Uterus (tissue), 7 donors: ENCODE results near the genes TUBAL3 and NET1.

- PRO-cap, 4 experiments = peak in 4 of 4 experiments; most common plus-strand start chr10:4663414 (in 3); most common minus-strand start chr10:4663268 (in 2)
- RAMPAGE, long total RNA, 2 experiments = no peak in any of the 2 experiments
- RRBS = no CpG with 5 or more reads among the region's 14 CpGs
Measured at GRCh38 chr10:4662899-4664133, 162.7 kb upstream of the AKR1E2 start.

GRCh38 chr10:4672246-4672529 is 153.8 kb upstream of the AKR1E2 start:
- PRO-cap, 4 experiments = no peak in any of the 4 experiments
- RAMPAGE, long total RNA, 2 experiments = no peak in any of the 2 experiments

- PRO-cap, 4 experiments = no peak in any of the 4 experiments
- RAMPAGE, long total RNA, 2 experiments = no peak in any of the 2 experiments
- RRBS = no CpG with 5 or more reads among the region's 6 CpGs
Measured at GRCh38 chr10:4835574-4836209, 9.7 kb downstream of the AKR1E2 start.

GRCh38 chr10:5093048-5093434 is 1.2 kb upstream of the AKR1C3 start:
- PRO-cap, 4 experiments = no peak in any of the 4 experiments
- RAMPAGE, long total RNA, 2 experiments = no peak in any of the 2 experiments
- RRBS = no CpG with 5 or more reads among the region's 5 CpGs

DNA sequence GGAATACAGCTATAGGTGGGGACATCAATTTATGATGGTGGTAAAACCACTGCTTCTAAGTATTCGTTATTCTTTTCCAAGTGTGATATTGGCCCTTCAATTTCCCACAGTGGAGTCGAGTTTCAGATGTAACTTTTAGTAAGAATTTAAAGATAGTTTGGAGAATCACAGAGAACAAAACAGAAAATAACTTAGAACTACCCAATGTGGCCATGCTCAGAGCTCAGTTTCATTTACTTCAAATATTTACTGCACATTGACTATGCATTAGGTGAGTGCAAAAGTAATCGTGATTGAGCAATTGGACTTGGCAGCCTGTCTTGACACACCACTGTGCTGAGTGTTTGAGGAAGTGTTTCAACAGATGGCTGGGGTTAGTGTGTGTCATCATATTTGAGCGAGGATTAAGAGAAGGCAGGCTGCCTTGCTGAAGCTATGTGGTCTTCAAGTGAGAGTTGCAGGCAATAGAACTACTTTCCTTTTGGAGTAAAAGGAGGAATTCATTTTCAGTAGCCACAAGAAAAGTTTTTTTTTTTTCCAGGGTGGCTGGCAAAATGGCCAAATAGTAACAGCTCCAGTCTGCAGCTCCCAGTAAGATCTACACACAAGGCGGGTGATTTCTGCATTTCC is 37.4 kb downstream of the AKR1C4 start:
- PRO-cap, 4 experiments = no peak in any of the 4 experiments
- RAMPAGE, long total RNA, 2 experiments = no peak in any of the 2 experiments
- RRBS = no CpG with 5 or more reads among the region's 5 CpGs

- PRO-cap, 4 experiments = no peak in any of the 4 experiments
- RAMPAGE, long total RNA, 2 experiments = no peak in any of the 2 experiments
- RRBS = no CpG with 5 or more reads among the region's 14 CpGs
Measured at GRCh38 chr10:5283182-5283963, 81.4 kb upstream of the UCN3 start.

- PRO-cap, 4 experiments = peak in 3 of 4 experiments; most common minus-strand start chr10:5404828 (in 3)
- RAMPAGE, long total RNA, 2 experiments = no peak in any of the 2 experiments
- RRBS = 60% methylated on average over 1 of the region's 5 CpGs
Measured at GRCh38 chr10:5404704-5405128, at the start of gene TUBAL3. TUBAL3 (minus strand) TSS chr10:5404828.

DNA sequence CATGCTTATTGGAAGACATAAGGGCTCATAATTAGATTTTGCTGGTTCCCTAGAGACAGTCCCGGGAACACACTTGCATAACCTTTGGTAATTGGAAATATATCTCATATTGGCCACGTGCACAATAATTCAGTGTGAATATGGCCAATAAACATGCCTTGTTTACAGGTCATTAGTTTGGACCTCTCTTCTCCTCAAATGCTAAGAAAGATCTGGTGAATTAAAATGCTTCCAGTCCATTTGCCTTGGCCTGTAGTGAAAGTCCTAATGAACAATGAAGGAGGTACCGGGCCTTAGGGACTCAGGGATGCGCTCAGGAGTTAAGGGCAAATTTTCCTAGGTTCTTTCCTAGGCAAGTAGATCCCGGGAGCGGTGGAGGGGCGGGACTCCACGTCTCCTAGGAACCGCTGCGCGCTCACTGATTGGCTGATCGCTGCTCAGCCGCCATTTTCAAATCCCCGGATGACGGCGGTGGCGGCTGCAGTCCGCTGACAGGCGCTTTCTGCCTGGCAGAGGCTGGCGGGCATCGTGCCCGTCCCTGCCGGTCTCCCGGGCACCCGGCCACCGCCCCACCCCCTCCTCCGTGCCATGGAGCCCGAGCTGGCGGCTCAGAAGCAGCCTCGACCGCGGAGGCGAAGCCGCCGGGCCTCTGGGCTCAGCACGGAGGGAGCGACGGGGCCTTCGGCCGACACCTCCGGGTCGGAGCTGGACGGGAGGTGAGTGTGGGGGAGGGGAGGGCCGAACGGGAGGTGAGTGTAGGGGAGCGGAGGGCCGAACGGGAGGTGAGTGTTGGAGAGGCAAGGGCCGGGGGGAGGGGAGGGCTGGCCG is at the start of gene NET1:
TSS of gene NET1 (plus strand) at position 453 of the 828 bp plus-strand sequence.
- PRO-cap, 4 experiments = peak in 4 of 4 experiments; most common plus-strand start position 453 of the sequence (in 4); most common minus-strand start position 371 of the sequence (in 1)
- RAMPAGE, long total RNA, 2 experiments = start-site peak on the plus strand in 1 of 2 experiments, centred at positions 470 to 576 of the sequence, 18 to 19 reads per replicate
- RRBS = 2% methylated on average over 37 of the region's 50 CpGs

- PRO-cap, 4 experiments = no peak in any of the 4 experiments
- RAMPAGE, long total RNA, 2 experiments = no peak in any of the 2 experiments
- RRBS = no CpG with 5 or more reads among the region's 24 CpGs
Measured at GRCh38 chr10:5480370-5481105, 18.8 kb downstream of the CALML5 start.

DNA sequence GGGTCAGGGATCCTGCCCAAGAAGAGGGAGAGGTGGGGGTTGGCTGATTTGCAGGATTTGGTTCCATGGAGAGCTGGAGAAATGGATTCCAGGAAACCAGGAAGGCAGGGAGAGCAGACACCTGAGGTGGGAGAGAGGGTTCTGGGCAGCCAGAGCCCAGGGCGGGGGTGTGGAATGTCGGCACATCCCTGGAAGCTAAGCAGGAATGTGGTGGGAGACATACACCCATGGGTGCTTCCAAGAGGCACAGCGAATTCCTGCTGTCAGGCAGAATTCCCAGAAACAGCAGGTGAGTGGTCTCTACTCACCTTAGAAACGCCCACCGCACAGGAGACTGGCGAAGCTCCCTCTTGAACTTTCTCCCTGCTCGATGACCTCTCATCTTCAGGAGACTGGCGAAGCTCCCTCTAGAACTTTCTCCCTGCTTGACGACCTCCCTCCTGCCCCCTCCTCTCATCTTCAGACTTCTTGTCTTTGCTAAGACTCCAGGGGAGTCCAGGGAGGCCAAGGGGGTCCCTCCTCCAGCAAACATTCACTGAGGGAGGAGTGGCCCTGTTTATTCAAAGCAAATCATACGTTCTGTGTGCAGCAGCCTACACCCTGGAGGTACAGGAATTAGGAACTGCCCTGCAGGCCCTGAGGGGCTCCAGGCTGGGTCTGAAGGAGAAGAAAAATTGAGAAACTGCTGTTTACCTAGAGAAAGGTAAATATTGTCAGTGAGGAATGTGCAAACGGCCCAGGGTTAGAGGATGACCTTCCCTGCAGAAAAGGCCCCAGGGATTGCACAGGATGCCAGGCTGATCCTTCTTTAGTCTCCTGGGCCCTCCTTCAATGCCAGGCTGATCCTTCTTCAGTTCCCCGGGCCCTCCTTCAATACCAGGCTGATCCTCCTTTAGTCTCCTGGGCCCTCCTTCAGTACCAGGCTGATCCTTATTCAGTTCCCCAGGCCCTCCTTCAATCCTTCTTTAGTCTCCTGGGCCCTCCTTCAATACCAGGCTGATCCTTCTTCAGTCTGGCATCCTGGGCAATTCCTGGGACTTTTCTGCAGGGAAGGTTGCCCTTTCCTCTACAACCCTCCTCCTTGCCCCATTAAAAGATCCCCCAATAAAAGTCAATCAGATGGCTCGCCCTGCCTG is 5.8 kb downstream of the CALML5 start:
- PRO-cap, 4 experiments = no peak in any of the 4 experiments
- RAMPAGE, long total RNA, 2 experiments = no peak in any of the 2 experiments
- RRBS = no CpG with 5 or more reads among the region's 13 CpGs

DNA sequence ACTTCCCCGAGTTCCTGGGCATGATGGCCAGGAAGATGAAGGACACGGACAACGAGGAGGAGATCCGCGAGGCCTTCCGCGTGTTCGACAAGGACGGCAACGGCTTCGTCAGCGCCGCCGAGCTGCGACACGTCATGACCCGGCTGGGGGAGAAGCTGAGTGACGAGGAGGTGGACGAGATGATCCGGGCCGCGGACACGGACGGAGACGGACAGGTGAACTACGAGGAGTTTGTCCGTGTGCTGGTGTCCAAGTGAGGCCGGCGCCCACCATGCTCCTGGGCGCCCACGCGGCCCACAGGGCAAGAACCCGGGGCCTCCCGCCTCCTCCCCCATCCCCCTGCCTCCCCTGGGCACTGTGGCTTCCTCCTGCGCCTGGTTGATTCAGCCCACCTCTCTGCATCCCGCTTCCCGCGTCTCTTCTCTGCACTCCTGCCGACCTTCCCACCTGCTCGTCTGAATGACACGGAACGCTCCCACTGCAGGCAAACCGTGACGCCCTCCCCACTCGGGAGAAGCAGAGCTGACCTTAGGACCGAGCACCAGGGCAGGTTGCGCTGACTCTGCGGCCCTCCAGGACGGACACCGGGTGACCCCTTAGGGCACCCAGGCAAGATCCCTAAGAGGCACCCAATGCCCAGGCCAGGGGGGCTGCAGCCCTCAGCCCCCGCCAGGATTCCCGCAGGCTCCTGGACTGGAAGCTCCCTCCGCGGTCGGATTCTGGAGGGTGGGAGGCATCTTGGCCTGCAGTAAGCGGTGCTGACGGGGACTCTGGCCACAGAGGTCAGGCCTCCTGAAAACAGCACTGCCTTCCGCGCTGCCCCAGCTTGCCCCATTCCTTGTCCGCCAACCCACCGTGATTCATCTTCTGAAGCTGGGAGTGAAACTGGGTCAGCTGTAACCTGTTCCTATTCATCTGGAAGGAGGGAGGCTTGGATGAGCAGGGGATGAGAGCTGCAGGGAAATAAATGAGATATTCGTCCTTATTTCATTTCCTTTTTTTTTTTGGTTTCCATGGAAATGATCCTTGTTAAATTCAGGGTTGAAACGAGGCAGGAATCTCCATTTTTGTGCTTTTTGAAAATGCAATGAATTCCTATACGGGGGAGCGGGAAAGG is 876 bp downstream of the CALML3 start:
- PRO-cap, 4 experiments = no peak in any of the 4 experiments
- RAMPAGE, long total RNA, 2 experiments = no peak in any of the 2 experiments
- RRBS = 84% methylated on average over 14 of the region's 65 CpGs

DNA sequence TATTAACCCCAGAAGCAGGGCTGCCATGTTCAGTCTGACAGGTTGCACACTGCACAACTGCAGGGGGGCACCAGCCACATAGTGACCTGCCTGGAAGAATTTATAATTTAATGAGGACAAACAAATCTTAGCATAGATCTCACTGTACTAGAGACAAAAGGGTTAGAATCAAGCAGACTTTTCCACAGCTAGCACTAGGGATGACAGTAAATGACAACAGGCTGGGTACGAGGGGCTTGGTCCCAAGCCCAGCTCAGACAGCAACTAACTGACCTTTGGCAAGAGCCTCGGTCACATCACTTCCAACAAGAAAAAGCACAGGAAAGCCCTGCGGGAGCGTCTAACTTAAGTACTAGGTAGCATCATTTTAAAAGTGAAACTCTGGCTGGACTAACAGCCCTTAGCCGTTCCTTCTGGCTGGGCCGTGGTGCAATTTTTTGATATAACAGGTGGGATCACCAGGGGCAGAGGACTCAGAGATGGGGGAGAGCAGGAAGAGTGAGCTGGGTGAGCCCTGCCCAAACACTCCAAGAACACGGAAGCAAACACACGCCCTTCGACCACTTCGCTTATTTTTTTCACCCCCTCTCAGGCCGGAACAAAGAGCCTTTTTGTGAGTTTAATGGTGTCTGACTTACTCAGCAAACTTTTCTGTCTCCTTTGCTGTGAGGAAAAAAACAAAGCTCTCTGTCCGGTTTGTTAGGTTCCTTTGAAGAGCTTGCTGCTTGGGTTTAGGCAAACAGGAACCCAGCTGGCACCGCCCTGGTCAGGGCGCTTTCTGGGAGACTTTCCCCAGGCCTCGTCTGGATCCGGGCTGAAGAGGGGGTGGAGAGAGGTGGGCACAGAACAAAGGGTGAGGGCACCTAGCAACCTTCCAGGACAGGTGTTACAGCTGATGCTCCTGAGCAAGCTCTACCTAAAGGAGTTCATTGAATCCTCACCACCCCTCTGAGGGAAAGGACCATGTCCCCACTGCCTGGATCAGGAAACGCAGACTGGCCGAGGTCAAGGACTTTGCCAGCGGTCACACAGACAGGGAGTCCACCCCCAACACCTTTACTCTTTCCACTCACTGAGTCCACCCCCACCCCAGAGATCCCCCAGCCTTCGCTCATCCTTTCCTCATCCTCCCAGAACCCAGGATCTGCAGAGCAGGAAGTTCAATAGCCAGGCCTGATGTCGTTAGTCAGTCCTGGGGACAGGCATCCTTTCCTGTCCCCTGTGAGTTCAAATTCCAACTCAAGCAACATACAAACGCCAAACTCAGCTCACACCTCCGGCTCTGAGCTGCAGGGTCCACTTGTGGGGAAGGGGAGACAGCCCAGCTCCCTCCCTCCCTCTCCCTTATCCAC is 23.3 kb downstream of the CALML3 start:
- PRO-cap, 4 experiments = peak in 2 of 4 experiments; most common minus-strand start position 531 of the sequence (in 1)
- RAMPAGE, long total RNA, 2 experiments = no peak in any of the 2 experiments
- RRBS = 16% methylated on average over 4 of the region's 23 CpGs

DNA sequence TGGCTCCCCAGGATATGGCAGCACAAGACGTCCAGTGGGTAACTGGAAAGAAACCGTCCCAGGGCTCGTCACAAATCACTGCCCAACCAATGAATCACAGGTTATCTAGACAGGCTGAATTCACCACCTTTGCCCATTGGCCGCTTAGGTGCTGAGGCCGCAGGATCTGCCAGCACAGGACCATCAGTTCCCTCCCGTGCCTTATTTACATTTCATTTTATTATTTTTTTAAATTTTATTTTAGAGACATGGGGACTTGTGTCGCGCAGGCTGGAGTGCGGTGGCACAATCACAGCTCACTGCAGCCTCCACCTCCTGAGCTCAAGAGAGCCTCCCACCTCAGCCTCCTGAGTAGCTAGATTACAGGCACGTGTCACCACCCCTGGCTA is 58.2 kb downstream of the CALML3 start:
- PRO-cap, 4 experiments = no peak in any of the 4 experiments
- RAMPAGE, long total RNA, 2 experiments = no peak in any of the 2 experiments
- RRBS = no CpG with 5 or more reads among the region's 10 CpGs

GRCh38 chr10:5659176-5659779 is 7.1 kb downstream of the ASB13 start:
- PRO-cap, 4 experiments = no peak in any of the 4 experiments
- RAMPAGE, long total RNA, 2 experiments = no peak in any of the 2 experiments
- RRBS = no CpG with 5 or more reads among the region's 16 CpGs

DNA sequence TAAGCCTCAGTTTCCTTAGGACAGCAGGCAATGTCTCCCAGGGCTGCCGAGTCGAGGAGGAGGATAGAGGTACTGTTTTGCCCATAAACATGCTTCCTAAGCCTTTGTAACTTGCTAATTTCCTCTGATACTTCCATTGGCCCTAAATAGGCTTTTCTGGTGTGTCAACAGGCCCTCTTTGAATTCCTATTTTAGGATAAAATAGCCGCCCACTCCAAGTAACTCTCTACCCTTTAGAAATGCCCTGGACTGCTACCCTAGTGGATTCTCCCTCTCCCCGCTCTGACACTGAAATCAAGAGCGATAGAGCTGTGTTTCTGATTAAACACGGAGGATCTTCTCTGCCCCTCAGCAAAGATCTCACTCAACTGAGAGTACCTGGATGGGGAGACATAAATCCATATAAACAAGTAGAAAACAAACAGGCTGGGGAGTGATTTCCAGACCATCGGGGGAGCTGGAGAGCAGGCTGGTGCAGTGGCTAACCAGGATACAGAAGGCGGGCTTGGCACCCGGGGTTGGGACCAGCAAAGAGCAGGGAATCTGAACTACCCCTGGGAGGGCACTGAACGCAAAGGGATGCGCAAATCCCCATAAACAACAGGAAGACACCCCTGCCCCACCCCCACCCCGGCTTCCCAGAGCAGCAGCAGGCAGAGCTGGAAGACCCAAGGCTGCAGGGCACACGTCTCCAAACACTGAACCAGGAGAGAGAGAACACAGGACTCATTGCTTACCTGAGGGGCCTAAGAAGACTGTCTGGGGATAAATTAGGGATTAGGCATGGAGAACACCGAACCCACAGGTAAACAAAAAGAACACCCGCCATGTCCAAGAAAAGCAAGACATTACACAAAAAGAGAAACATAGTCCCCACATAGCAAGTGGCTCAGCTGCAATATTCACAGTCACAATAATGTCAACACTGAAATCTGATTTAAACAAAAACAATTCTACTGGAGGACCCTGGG is 2.5 kb downstream of the ASB13 start:
- PRO-cap, 4 experiments = no peak in any of the 4 experiments
- RAMPAGE, long total RNA, 2 experiments = no peak in any of the 2 experiments
- RRBS = 25% methylated on average over 1 of the region's 15 CpGs

DNA sequence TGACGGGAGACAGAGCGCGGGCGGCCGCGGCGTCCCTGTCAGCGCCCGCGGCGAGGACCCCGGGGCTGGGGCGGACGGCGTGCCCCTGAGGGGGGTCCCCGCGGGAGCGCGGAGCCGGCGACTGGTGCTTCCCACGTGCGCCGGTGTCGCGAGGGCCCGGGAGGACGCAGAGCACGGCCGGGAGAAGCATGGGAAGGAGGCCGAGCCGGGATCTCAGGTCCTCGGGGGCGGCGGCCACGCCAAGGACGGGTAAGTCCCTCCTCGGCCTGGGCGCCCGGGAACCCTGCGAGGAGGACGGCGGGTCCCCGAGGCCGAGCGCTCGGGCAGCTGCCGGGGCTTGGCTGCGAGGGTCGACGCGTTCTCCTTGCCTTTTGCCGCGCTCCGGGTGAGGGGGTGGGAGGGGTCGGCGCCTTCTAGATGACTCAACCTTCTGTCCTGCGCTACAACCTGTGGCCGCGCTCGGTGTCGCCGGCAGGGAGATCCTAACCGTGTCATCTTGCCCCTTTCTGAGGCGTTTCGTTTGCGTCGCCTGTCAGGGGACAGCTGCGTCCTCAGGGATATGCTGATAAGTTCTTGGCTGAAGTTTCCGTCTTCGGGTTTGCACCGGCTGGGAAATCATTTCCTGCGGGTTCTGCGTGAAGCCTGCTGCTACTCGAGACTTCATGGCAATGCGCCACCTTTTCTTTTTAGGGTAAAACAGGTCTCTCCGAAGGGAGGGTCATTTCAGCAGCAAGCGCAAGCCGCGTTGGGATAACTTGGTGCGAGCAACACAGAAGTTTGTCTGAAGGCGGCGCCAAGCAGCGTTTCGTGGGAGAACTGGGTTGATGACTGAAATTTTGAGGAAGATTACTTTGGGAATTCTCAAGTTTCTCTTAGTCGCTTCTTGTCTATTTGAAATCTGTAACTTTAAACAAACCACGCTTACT is 552 bp downstream of the TASOR2 start:
- PRO-cap, 4 experiments = peak in 2 of 4 experiments; most common plus-strand start position 616 of the sequence (in 1); most common minus-strand start position 362 of the sequence (in 1)
- RAMPAGE, long total RNA, 2 experiments = no peak in any of the 2 experiments
- RRBS = 1% methylated on average over 48 of the region's 87 CpGs

- PRO-cap, 4 experiments = no peak in any of the 4 experiments
- RAMPAGE, long total RNA, 2 experiments = no peak in any of the 2 experiments
- RRBS = no CpG with 5 or more reads among the region's 5 CpGs
Measured at GRCh38 chr10:5714715-5715351, 30.2 kb downstream of the TASOR2 start.

GRCh38 chr10:5888116-5888602 is 1.5 kb downstream of the ANKRD16 start:
- PRO-cap, 4 experiments = no peak in any of the 4 experiments
- RAMPAGE, long total RNA, 2 experiments = no peak in any of the 2 experiments
- RRBS = no CpG with 5 or more reads among the region's 8 CpGs

GRCh38 chr10:5968824-5969344 is 8.5 kb downstream of the IL15RA start:
- PRO-cap, 4 experiments = no peak in any of the 4 experiments
- RAMPAGE, long total RNA, 2 experiments = no peak in any of the 2 experiments
- RRBS = no CpG with 5 or more reads among the region's 7 CpGs

DNA sequence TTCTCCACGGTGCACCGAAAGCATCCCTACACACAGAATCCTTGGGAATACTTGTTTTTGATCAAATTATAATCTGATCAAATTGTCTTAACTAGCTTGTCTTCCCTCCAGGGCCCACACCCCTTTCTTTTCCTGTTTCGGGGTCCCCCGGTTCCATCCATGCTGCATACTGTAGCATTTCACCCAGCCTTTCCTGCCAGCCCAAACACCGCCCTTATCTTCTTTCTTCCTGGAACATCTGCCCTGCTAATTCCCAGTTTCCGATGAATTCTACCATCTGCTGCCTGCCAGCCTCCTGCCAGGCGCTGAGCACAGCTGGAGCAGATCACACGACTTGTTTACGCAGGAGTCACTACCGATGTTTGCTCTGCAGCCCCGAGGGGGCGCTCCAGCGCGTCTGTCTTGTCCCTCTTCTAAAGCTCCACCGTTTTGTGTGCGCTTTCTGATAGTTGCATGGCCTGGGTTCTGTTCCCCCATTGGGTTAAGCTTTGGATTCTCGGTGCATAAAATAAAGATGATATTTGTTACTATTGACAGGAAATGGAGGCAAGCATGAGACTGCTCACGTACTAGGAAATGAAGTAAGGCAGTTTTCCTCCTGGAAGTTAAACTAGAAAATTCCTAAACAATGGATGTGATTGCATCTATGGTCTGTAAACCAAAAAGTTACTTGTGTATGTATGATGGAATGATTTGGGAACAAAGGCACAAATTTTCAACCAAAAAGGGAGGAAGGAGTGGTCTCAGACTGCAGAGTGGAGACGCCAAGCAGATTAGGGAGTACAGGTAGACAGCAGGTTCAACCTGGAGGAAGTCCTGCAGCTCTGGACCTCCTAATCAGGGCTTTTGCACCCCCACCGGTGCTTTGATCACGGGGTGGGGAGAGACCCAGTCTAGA is 2.4 kb upstream of the RBM17 start:
- PRO-cap, 4 experiments = no peak in any of the 4 experiments
- RAMPAGE, long total RNA, 2 experiments = no peak in any of the 2 experiments
- RRBS = no CpG with 5 or more reads among the region's 21 CpGs